Neural cell (in vitro differentiated cells): ENCODE results near the genes WARS2 and NBPF8.

GRCh38 chr1:117632708-117632937 lies 26.8 kb downstream of the TENT5C start:
- RAMPAGE, long total RNA: no peak

GRCh38 chr1:117680226-117680580 lies 74.4 kb downstream of the TENT5C start:
- RAMPAGE, long total RNA: no peak

GRCh38 chr1:117735041-117735487 lies 129.2 kb downstream of the TENT5C start:
- RAMPAGE, long total RNA: no peak

DNA sequence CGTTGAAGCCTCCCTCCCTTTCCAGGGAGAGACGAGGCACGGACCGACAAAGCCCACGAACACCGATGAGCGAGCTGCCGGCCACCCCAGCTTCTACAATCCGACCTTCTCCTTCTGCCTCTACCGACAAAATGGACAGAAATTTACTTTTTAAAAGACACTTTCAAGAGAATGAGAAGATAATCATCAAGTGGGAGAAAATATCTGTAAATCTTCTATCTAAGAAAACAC lies 150.7 kb downstream of the GDAP2 start:
- RAMPAGE, long total RNA: no peak

- RAMPAGE, long total RNA: no peak
Observed at GRCh38 chr1:117928645-117929129, 734 bp downstream of the GDAP2 start.

- RAMPAGE, long total RNA: no peak
Observed at GRCh38 chr1:118118334-118118914, 66.6 kb downstream of the SPAG17 start.

GRCh38 chr1:119139875-119140879 lies at the start of gene WARS2:
Gene WARS2, minus strand, starts transcription at chr1:119140653.
- RAMPAGE, long total RNA: start-site peak on the minus strand at chr1:119140649-119140673, 116 and 75 reads in 2 replicates

DNA sequence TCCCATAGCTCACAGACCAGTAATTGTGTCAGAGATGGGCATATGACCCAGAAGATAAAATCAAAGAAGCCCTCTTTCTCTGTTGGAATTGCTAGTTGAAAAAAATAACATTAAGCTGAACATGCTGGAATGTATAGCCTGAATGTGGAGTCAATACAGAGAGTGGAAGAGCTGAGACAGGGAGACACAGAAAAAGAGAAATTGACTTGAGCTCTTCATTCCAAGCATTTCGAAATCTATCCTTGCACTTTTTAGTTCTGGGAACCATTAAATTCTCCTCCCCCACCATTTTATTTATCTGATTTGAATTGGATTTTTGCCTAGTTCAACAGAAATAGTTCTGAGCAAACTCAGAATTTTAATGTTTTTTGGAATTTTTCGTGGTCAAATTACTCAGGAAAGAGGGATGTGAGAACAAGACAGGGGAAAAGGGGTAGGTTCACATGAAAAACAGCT lies 5.6 kb upstream of the ZNF697 start:
- RAMPAGE, long total RNA: no peak

- RAMPAGE, long total RNA: no peak
Observed at GRCh38 chr1:119712183-119713010, 663 bp downstream of the PHGDH start.

- RAMPAGE, long total RNA: no peak
Observed at GRCh38 chr1:119925228-119925984, 29.1 kb upstream of the ADAM30 start.

DNA sequence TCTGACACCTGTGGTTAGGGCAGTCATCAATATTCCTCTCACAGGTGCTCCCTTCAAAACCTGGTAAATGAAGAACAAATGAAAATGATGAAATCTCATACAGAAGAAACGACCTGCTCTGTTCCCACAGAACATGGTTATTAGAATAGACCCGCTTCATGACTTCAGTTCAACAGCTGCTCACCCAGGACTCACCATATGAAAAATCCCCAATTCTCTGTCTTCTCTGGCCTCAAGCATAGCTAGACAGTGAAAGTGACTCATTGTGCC lies 82.5 kb downstream of the NOTCH2 start:
- RAMPAGE, long total RNA: no peak

GRCh38 chr1:120132110-120132407 lies 44.3 kb downstream of the SEC22B start:
- RAMPAGE, long total RNA: no peak

GRCh38 chr1:120414684-120415418 lies at the start of gene NBPF8:
Gene NBPF8, plus strand, starts transcription at chr1:120415035.
- RAMPAGE, long total RNA: start-site peak on the plus strand at chr1:120415047-120415098, 41 and 61 reads in 2 replicates

GRCh38 chr1:120844068-120845240 lies 45.1 kb upstream of the PPIAL4A start:
- RAMPAGE, long total RNA: no peak

DNA sequence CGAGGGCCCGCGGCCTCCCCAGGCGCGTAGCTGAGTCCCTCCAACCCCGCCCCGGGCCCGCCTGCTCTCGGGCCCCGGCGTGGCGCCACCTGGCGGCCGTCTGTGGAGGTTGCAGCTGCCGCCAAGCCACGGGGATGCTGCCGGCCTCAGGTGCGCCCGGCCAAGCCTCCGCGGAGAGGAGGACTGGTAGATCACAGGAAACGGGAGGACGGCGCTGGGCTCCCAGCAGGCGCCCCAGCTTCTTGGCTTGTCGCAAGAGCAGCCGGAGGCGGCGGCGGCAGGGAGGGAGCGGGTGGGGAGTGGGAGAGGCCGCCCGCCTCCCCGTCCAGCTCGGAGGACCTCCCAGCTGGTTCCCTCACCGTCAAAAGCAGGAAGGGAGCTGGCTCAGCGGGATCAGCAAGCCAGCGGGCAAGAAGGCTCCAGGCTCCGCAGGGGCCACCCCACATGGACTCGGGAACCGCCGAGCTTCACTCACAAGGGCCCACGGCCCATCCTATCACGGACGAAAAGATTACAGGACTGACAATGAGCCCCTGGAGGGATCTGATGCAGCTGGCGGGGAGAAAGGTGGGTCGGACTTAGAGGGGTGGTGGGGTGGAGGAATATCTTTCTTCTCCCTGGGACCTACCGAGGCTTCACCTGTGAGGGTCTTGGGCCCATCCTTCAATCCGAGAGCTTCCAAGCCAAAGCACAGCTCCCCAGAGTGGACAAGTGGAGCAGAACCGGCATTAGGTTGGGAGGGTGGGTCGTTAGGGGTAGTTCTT lies 86.4 kb downstream of the FAM72B start:
- RAMPAGE, long total RNA: no peak

DNA sequence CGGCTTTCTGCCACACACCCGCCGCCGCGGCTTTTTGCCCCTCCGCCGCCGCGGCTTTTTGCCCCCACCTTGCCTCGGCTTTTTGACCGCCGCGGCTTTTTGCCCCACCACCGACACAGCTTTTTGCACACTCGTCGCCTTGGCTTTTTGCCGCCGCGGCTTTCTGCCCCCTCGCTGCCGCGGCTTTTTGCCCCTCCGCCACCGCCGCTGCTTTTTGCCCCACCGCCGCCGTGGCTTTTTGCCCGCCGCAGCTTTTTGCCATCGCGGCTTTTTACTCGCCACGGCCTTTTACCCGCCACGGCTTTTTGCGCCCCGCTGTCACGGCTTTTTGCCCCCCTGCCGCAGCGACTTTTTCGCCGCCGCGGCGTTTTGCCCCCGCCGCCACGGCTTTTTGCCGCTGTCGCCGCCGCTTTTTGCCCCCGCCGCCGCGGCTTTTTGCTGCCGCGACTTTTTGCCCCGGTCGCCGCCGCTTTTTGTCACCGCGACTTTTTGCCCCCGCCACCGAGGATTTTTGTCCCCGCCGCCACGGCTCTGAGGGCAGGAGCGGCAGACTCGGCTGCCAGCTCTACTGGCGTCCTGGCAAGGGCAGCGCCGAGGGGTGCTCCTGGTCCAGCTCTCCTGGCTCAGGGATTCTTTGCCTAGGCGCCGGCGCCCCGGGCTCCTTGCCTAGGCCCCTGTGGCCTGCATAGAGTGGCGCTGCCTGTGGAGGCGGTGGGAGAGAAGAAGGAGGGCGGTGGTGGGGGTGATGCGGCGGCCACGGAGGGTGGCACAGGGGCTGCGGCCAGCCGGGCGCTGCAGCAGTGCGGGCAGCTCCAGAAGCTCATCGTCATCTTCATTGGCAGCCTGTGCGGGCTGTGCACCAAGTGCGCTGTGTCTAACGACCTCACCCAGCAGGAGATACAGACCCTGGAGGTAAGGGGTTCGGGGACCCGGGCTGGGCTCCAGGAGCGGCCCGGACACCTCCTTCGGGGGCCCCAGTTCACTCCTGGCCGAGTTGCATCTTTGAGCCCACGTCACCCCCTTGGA lies 211.9 kb downstream of the SRGAP2C start:
- RAMPAGE, long total RNA: no peak

GRCh38 chr1:143424462-143425068 lies 481.2 kb downstream of the H3-7 start:
- RAMPAGE, long total RNA: no peak

DNA sequence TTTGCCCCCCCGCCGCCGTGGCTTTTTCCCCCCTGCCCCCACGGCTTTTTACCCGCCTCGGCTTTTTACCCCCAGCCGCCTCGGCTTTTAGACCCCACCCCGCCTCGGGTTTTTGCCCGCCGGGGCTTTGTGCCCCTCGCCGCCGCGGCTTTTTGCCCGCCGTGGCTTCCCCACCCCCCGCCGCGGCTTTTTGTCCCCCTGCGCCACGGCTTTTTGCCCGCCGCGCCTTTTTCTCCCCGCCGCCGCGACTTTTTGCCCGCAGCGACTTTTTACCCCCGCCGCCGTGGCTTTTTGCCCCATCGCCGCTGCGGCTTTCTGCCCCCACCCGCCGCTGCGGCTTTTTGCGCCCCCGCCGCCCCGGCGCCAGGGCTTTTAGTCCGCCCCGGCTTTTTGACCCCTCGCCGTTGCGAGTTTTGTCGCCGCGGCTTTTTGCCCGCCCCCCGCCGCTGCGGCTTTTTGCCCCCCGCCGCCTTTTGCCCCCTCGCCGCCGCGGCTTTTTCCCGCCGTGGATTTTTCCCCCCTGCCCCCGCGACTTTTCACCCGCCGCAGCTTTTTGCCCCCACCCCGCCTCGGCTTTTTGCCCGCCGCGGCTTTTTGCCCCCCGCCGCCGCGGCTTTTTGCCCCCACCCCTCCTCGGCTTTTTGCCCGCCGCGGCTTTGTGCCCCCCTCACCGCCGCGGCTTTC lies 408.3 kb downstream of the H3-7 start:
- RAMPAGE, long total RNA: no peak

GRCh38 chr1:143974506-143974705 lies 2.6 kb upstream of the FAM72C start:
- RAMPAGE, long total RNA: no peak

DNA sequence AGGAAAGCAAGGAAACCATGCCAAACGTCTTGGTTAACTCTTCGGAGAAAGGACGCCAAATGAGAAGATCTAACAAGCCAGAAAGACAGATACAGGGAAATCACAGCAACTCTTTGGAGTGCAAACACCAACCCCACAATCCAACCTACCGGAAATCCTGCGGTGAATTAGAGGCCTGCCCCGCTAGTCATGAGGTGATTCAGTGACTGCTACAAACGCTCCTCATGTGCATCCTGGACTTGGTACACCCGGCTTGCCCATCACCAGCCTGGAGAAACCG lies 835 bp downstream of the NBPF15 start:
- RAMPAGE, long total RNA: no peak